Measurements from ENCODE around the genes PHB2, C1R, DPPA3 and C3AR1.

- RRBS = no CpG with 5 or more reads among the region's 7 CpGs
CAGE:
- cytosol, long polyA plus RNA = no peak
- long polyA plus RNA = no peak
- nucleus, long polyA plus RNA = no peak
Measured at GRCh38 chr12:6953048-6953321, 1.8 kb downstream of the PTPN6 start.

DNA sequence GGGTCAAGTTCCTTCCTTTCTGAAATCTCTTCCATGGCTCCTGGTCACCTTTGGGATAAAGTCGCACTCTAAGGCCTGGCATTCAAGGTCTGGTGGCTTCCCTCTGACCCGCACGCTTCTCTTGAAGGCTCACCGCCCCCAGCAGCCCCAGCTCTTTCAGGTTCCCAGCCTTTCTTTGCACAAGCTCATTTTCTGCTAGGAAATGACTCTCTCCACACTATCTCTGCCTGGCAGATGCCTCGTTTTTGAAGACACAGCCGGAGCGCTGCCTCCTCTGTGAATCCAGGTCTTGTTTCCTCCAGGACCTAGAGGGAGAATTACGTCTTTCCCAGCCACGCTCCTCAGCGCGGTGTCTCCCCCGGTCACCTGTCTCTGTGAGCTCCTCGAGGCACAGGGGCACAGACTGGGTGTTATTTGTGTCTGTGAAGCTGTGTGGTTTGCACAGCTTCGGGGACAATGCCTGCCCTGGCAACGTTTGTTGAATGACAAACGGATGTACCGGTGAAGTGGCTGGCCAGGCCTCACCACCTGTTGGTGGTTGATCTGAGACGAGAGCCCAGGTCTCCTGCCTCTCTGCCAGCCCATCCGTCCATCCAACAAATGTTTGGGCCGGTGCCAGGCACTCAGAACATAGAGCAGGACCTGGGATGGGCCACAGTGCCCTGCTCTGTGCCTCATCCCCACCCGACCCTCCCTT lies 5.9 kb downstream of the PTPN6 start:
- RRBS = 90% methylated on average over 9 of the region's 21 CpGs
CAGE:
- cytosol, long polyA plus RNA = no peak
- long polyA plus RNA = no peak
- nucleus, long polyA plus RNA = no peak

DNA sequence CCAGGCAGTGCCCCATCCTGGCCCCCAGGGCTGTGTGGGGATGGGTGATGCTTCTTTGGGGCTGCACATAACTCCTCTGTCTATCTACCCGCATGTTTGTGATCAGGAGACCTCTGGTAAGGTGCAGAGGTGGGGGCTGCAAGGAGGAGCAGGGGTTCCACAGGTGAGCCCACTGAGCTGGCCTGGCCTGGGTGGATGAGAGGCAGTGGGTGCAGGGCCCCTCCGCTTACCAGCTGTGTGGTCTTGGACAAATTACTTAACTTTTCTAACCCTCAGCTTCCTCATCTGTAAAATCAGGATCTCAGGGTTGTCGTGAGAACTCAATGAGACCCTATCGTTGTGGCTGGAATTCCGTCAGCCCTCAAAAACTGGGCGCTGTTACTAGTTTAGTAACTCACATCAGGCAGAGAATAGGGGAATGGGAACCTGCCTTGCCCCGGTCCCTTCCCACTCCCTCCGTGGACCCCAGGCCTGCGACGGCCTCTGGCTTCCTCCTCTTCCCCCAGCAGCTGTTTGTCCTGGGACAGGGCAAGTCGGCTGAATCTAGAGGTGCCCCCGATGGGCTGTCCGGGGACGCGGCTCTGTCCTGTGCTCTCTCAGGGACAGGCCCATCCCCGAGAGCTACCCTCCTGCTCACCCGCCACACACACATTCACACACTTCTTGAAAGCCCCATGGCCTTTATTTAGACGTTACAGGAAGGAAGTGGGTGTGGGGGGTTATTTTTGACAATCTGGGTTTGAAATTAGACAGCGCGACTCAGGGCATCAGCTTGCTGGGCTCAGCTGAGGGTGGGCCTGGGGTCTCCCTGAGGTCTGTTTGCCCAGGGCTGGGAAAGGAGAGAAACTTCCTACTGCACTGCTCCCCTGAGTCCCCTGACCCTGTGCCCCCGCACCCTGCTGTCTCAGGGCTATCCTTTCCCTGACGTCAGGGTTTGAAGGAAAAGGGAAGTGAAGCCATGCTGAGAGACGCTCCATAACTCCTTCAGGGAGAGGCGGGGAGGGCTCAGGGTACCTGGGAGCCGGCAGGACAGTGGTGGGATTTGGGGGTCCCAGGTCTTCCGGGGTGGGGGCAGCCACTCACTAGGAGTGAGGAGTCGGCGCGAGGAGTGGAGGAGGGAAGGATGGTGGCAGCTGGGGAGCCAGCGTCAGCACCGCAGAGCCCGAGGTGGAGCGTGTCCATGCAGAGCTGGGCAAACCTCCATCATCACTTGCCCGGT lies 7.8 kb downstream of the PTPN6 start:
- RRBS = 72% methylated on average over 1 of the region's 34 CpGs
CAGE:
- cytosol, long polyA plus RNA = no peak
- long polyA plus RNA = no peak
- nucleus, long polyA plus RNA = no peak

- RRBS = no CpG with 5 or more reads among the region's 27 CpGs
CAGE:
- cytosol, long polyA plus RNA = no peak
- long polyA plus RNA = no peak
- nucleus, long polyA plus RNA = no peak
Measured at GRCh38 chr12:6961056-6961796, 9.2 kb downstream of the PHB2 start.

GRCh38 chr12:6970001-6970996 lies at the start of gene PHB2:
Gene PHB2 (minus strand): TSS chr12:6970664.
- RRBS = 1% methylated on average over 15 of the region's 64 CpGs
CAGE:
- cytosol, long polyA plus RNA = start-site peak on the minus strand at chr12:6970432-6970527, 149 and 228 reads in 2 replicates; start-site peak on the minus strand at chr12:6970592-6970701, 1,811 and 3,968 reads in 2 replicates; start-site peak on the plus strand at chr12:6970889-6970955, 605 and 774 reads in 2 replicates
- long polyA plus RNA = start-site peak on the minus strand at chr12:6970456-6970692, 1,619 and 2,767 reads in 2 replicates; start-site peak on the plus strand at chr12:6970889-6970955, 673 and 387 reads in 2 replicates
- nucleus, long polyA plus RNA = start-site peak on the minus strand at chr12:6970491-6970691, 1,866 and 1,815 reads in 2 replicates; start-site peak on the plus strand at chr12:6970908-6970955, 283 and 229 reads in 2 replicates

- RRBS = no CpG with 5 or more reads among the region's 12 CpGs
CAGE:
- cytosol, long polyA plus RNA = no peak
- long polyA plus RNA = no peak
- nucleus, long polyA plus RNA = no peak
Measured at GRCh38 chr12:7068317-7069048, 8.0 kb downstream of the C1S start.

DNA sequence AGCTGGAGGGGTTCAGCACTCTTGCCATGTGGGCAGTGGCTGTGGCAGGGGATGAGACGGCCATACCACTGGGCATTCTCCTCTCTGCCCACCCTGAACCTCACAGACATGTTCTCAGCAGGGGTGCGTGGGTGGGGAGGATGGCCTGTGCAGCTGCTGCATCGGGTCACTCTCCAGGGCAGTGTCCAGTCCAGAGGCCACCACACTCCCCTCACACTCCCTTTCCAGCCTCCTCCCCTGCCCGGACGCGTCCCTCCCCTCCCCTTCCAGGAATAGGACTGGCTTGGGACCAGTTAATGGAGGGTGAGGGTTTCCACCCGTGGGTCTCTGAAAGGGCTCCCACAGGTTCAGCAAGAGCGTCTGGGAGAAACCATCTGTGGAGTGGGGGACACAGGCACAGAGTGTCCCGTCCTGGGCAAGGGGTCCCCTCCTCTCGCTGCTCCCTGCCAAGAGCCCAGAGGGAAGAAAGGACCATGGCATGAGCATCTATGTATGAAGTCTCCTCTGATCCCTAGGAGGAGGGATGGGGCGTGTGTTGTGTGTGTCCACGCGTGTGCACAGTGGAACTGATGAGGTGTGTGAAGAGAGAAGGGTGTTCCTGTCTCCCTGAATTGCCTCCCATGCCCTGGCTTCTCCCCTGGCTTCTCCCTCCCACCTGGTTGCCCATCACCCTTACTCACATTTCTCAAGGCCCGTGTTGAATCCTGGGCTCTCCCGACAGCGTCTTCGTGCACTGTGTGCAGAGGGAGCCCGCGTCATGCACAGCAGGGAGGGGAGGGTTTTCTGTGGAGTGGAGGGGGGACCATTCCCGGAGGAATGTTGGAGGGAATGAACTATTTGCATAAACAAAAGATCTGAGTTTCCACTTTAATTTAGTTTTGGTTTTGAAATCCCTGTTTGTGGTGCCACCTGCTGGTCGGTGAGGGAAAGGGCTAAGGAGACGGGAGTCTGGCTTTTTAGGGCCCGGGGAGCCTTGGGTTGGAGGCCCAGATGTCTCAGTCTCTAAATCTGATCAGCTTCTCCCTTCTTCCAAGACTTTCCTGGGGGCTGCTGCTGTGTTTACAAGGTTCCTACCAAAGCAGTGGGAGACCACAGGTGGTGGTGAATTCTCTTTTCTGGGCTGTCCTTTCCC lies at the start of gene C1R:
Gene C1R, minus strand, starts transcription at position 739 of the 1,132 bp plus-strand sequence.
- RRBS = no CpG with 5 or more reads among the region's 23 CpGs
CAGE:
- cytosol, long polyA plus RNA = start-site peak on the minus strand centred at position 736 of the sequence, 62 bp wide, 3,652 and 8,713 reads in 2 replicates
- long polyA plus RNA = start-site peak on the minus strand centred at position 736 of the sequence, 62 bp wide, 3,831 and 5,032 reads in 2 replicates
- nucleus, long polyA plus RNA = start-site peak on the minus strand centred at position 736 of the sequence, 62 bp wide, 1,780 and 3,024 reads in 2 replicates

GRCh38 chr12:7135876-7136611 lies 5.9 kb downstream of the CLSTN3 start:
- RRBS = no CpG with 5 or more reads among the region's 13 CpGs
CAGE:
- cytosol, long polyA plus RNA = no peak
- long polyA plus RNA = no peak
- nucleus, long polyA plus RNA = no peak

GRCh38 chr12:7136747-7137256 lies 6.6 kb downstream of the CLSTN3 start:
- RRBS = no CpG with 5 or more reads among the region's 4 CpGs
CAGE:
- cytosol, long polyA plus RNA = no peak
- long polyA plus RNA = no peak
- nucleus, long polyA plus RNA = no peak

GRCh38 chr12:7188459-7189368 lies 772 bp upstream of the PEX5 start:
- RRBS = 6% methylated on average over 5 of the region's 19 CpGs
CAGE:
- cytosol, long polyA plus RNA = no peak
- long polyA plus RNA = no peak
- nucleus, long polyA plus RNA = no peak

- RRBS = 58% methylated on average over 3 of the region's 12 CpGs
CAGE:
- cytosol, long polyA plus RNA = no peak
- long polyA plus RNA = no peak
- nucleus, long polyA plus RNA = no peak
Measured at GRCh38 chr12:7711373-7711731, at the start of gene DPPA3. Gene DPPA3 (plus strand): TSS chr12:7711433.

DNA sequence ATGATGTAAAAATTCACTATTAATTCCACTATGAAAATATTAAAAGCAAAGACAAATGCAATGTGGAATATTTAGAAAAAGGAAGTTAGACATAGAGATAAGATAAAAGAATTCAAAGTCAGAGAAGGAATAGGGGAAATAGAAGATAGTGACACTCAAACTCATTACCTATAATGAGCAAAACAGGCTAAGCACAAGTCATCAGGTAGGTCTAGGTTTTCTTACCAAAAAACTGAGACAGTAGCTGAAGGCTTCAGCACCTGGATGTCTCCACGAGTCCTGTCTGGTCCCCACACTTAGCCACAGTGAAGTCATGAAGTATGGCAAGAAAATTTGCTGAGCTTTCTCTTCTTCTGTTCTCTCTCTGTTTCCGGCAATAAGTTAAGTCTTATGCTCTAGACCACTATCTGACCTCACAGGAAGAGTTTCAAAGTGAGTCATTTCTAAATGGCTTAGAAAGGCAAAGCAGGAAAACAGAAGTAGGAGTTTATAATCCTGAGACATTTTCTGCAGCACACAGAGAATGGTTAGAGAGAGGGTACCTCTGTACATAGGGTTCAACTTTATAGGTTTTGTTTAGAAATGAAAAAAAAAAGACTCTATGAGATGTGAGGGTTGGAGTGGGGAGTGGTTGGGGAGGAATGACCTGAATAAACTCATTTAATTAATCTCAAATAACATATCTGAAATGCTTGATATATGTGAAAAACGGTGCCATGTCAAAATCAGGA lies at the start of gene C3AR1:
Gene C3AR1, minus strand, starts transcription at position 307 of the 731 bp plus-strand sequence.
- RRBS = no CpG with 5 or more reads among the region's 3 CpGs
CAGE:
- cytosol, long polyA plus RNA = no peak
- long polyA plus RNA = no peak
- nucleus, long polyA plus RNA = no peak

- RRBS = no CpG with 5 or more reads among the region's 10 CpGs
CAGE:
- cytosol, long polyA plus RNA = no peak
- long polyA plus RNA = no peak
- nucleus, long polyA plus RNA = no peak
Measured at GRCh38 chr12:8221328-8221499, 6.2 kb downstream of the FAM90A1 start.

DNA sequence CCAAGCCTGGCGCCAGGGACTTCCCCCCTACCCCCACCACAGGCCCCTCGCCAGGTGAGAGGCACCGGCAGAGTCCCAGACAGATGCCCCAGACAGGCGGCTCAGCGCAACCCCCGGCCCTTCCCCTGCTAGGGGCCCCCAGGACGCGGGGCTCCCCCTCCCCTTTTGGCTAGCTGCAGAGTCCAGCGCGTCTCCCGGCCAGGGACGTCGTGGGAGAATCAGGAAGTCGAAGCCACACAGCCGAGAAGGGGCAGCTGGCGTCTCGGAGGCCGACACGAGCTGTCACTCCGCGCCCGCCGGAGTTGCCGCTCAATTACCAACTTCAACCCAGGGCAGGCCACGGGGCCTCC lies 65.9 kb upstream of the CLEC6A start:
- RRBS = 5% methylated on average over 5 of the region's 25 CpGs
CAGE:
- cytosol, long polyA plus RNA = no peak
- long polyA plus RNA = no peak
- nucleus, long polyA plus RNA = no peak

DNA sequence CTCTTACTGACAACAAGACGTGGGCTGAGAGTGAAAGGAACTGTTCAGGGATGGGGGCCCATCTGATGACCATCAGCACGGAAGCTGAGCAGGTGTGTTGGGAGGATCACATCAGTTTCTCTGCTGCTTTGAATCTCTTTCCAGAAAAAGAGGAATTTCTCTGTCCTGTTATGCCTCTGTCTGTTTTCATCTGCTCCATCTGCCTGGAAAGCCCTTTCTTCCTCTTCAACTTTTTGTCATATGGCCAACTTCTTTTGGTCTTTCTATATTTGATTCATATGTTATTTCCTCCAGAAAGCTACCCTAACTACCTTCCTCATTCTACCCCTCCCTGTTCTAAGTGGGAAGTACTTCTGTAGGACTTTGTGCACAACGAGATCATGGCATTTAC lies 5.8 kb downstream of the CLEC4D start:
- RRBS = no CpG with 5 or more reads among the region's 3 CpGs
CAGE:
- cytosol, long polyA plus RNA = no peak
- long polyA plus RNA = no peak
- nucleus, long polyA plus RNA = no peak

- RRBS = no CpG with 5 or more reads among the region's 3 CpGs
CAGE:
- cytosol, long polyA plus RNA = no peak
- long polyA plus RNA = no peak
- nucleus, long polyA plus RNA = no peak
Measured at GRCh38 chr12:8540167-8540702, 470 bp downstream of the CLEC4E start.

DNA sequence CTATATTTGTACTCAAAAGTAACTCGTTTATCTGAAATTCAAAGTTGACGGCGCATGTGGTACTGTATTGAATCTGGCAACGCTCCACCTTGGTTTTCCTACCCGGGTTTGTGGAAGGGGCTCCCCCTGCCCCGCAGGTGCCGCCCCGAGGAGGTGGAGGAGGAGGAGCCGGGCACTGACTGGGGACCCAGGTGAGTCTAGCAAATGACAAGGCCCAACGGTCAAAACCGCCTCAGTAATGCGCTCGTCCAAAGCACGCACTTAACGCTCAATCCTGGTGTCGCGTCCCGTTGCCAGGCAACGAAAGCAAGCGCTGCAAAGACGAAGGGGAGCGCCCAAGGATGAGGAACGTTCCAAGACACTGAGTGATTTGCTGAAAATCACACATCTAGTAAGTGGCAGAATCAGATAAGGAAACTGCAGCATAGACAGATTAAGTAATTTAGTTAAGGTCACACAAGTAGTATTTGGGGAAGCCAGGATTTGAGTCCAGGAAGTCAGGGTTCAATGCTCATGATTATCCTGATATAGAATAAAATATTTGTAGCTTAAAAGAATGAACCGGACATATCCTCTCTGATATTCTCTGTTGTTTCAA lies 24.0 kb upstream of the CLEC4E start:
- RRBS = 17% methylated on average over 5 of the region's 24 CpGs
CAGE:
- cytosol, long polyA plus RNA = no peak
- long polyA plus RNA = no peak
- nucleus, long polyA plus RNA = no peak

DNA sequence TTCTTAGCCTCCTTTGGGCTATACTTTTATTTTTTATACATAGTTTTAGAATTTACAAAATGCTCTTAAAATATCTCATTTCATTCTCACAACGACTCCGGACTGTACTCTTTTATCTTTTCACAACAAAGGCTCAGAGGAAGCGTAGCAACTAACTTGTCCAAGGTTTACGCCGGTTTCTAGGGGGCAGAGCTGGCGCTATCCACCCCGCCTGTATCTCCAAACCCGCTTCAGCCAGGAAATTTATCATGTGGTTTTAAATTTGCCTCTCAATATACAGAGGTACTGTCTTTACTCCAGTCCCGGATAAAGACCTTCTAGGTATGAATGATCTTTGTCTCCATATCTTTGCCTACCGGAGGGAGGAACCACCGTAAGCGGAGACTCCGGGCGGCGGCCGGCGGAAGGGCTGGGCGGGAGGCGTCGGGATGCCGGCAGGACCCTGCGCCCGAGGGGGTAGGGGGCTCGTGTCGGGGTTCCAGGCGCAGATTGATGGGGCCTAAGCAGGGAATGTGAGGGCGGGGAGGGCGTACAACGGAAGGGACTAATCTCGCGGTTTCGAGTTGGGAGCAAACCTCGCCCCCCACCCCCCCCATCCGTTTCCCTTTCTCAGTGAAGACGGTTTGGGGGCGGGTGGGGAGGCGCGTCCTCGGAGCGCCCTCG lies 648 bp upstream of the RIMKLB start:
- RRBS = 5% methylated on average over 6 of the region's 41 CpGs
CAGE:
- cytosol, long polyA plus RNA = no peak
- long polyA plus RNA = no peak
- nucleus, long polyA plus RNA = no peak

GRCh38 chr12:8780106-8780471 lies 42.3 kb upstream of the A2ML1 start:
CAGE:
- cytosol, long polyA plus RNA = no peak
- long polyA plus RNA = no peak
- nucleus, long polyA plus RNA = no peak

DNA sequence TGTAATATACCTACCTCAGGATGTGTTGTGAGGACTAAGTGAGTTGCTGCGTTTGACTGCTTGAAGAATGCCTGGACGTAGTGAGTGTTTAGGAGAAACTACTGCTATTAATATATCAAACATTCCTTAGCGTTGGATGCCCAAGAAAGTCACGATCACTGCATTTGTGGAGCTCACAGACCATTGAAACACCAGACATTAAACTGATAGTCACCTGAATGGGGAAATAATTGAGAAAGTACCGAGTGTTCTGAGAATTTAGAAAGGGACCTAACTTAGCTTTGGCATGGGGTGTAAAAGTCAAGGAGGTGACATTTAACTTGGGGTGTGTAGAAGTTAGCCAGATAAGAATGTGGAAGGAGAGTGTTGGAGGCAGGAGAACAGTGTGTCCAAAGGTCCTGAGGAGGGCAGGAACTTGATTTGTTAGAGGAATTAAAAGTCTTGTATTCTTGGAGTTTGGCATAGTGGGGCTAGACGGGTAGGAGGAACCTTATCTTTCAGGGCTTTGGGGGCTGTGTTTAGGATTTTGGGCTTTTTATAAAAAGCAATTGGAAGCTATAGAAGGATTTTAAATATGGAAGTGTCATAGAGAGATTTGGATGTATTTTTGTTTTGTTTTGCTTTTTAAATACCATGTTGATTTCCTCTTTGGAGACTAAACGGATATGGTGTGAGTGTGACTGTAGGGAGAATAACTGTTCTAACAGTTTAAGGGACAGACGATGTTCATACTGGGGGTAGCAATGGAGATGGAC lies 11.1 kb downstream of the PHC1 start:
- RRBS = no CpG with 5 or more reads among the region's 8 CpGs
CAGE:
- cytosol, long polyA plus RNA = no peak
- long polyA plus RNA = no peak
- nucleus, long polyA plus RNA = no peak

Measured in IMR-90 (cell line).